ENCODE measurements around the genes PLBD1 and ERP27.

- RRBS, result no CpG with 5 or more reads among the region's 11 CpGs
Observed at GRCh38 chr12:14256485-14257057, 108.9 kb upstream of the ATF7IP start.

DNA sequence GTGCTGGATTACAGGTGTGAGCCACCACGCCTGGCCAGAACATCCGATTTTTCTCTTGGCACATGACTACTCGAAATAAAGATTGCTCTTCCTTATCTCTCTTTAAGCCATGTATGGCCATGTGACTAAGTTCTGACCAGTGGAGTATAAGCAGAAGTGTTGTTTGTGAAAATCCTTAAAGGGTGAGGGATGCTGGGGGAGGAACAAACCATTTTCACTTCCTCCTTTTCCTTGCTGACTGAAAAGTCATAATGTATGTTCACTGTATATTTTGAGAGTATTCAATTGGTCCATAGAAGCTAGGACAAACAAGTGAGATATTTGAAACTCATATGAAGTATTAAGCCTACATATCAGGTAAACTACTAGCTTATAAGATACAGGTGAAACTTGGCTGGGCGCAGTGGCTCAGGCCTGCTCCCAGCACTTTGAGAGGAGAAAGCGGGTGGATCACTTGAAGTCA is 50.6 kb upstream of the ATF7IP start:
- RRBS, result no CpG with 5 or more reads among the region's 5 CpGs

DNA sequence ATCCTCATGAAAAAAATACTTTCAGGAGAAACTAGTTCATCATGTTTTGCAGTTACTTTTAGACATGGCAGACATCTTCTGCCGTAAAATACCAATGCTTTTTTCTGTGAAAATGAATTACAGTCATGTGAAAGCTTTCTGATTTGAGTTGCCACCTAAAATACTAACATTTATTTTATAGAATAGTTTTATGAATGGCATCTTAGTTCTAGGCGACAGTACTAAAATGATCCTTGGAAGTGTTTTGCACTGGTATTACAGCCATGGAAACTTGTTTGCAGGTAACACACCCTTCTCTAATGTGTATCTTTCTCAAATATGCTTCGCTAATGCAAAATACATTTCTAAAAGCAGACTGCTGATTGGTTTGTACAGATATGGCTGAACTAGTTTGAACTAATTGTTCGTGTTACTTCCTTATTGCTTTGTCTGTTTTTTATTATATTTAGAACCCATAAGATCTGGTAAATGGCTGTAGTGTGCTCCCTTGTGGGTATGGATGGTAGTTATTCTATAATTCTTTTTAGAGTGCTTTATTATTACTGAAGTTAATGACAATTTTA is 52.9 kb downstream of the ATF7IP start:
- RRBS, result no CpG with 5 or more reads among the region's 4 CpGs

DNA sequence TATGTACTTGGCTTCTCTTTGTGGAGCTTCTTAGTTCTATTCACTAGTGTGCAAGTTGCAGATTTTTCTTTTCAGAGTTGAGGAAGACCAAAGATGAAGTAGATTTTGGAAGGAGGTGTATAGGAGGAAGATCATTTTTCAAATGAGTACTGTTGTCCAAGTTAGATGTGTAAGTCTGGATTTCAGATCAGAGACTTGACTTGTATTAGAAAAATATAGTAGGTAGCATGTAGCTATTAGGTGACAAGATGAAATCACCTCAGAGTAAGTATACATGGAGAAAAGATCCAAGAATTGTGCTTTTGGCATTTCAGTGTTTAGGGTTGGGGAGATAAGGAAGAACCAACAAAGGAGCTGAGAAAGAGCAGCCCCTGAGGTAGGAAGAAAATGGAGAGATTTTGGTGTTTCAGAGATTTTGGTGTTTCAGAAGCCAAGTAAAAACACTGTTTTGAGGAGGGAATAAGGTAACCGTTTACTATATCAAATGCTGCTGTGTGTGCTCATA is 64.3 kb downstream of the ATF7IP start:
- RRBS, result no CpG with 5 or more reads among the region's 1 CpG

- RRBS, result 1% methylated on average over 22 of the region's 92 CpGs
Observed at GRCh38 chr12:14567132-14568556, at the start of gene PLBD1. TSS of gene PLBD1 (minus strand) at chr12:14567883.

DNA sequence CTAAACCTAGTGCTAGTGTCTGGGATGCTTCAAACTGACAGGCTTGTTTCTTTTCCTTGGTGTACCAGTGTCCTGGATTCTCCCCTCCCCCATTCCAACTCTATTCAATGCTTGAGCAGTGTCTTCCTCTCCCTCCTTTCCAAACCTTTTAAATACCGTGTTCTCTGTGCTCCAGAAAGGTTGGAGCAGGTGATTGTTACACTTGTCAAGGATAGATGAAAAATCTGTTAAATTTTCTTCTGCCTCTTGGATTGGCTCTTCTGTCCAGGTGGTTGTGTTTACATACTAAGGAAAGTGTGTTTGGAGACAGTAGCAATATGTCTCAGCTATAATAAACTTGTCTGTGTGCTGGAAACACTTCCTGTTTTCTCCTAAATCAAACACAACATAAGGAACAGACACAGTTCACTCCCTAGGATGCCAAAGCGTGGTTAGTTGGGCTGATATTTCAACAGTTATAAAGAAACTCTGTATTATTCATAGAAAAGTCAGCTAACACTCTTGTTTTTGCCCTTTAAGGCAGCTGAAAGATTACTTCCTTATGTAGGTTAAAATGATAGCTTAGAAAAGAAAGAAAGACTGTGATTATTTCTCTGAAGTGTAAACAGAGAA is 14.5 kb upstream of the GUCY2C start:
- RRBS, result no CpG with 5 or more reads among the region's 2 CpGs

DNA sequence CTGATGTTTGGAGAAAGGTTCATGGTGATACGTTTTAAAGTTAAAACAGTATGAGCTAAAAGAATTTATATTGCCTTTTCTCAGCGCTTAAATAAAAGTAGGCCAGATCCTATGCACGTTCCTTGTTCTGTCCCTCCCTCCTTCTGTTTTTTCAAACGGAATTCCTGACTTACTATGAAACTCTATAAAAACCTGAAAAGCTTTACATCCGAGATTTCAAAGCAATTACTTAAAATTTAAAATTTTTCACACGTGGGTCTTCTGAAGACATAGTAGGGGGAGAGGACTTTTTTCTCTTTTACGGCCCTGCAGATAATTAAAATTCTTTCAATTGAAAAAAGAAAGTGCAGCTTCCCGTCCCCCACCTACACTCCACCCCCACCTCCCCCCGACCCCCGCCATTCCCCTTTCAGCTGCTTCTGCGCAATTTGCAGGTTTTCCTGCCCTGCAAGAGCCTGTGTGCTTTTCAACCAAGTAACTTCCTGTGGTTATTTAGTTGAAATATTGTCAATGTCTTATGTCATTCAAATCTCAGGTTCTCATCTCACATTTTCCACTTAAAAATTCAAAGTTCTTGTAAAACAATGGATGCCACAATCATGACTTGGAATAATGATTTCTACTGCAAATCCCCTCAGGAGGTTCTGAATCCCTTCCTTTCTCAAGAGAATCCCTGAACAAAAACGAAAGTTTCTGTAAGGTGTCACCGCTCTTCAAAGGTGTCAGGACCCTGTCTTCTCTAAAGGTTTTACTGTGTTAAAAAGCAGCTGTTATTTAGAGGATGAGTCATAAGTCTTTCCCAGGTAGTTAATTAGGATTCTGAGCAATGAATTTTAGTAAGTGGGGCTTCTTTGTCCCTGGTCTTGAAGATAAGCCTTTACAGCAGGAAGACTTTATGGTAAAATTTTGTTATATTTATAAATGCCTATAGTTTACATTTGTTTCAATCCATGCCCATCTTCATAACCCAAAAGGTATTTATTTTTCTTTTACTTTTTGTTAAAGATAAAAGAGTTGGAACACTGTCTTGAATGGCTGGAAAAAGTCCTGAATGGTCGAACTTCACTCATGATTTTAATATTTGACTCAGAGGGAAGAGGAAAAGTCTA is 735 bp upstream of the H4C16 start:
- RRBS, result no CpG with 5 or more reads among the region's 14 CpGs

DNA sequence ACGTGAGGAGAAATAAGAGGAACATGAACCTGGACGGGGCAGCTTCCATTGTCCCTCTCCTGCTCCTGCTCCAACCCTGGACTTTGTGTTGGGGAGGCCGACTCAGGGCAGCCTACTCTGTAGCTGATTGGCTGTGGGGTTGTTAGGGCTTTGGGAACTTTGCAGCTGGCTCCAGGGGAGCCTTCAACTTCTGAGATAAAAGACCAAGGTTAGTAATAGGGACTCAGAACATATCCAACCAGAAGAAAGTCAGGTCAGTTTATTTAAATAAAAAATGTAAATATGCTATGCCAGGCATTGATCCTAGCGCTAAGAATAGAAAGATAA is at the start of gene ERP27:
Gene ERP27, minus strand, starts transcription at position 78 of the 327 bp plus-strand sequence.
- RRBS, result no CpG with 5 or more reads among the region's 4 CpGs

DNA sequence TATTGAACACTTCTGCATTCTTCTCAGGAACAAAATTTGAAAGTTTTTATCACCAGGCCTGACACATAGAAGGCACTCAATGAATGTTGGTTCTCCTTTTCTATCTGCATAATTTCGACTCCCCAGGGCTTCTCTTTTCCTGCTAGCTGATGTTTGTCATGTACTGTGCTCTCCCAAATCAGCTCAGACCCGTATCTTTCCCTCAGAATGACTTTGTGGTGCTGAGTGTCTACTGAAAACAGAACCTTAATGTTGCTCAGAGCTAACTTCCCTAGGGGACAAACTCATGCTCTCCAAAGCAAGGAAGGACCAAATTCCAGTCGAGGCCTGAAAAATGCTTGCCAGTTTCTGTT is 2.0 kb downstream of the ARHGDIB start:
- RRBS, result no CpG with 5 or more reads among the region's 3 CpGs

GRCh38 chr12:15181022-15181826 is 40.0 kb downstream of the RERG start:
- RRBS, result no CpG with 5 or more reads among the region's 5 CpGs

DNA sequence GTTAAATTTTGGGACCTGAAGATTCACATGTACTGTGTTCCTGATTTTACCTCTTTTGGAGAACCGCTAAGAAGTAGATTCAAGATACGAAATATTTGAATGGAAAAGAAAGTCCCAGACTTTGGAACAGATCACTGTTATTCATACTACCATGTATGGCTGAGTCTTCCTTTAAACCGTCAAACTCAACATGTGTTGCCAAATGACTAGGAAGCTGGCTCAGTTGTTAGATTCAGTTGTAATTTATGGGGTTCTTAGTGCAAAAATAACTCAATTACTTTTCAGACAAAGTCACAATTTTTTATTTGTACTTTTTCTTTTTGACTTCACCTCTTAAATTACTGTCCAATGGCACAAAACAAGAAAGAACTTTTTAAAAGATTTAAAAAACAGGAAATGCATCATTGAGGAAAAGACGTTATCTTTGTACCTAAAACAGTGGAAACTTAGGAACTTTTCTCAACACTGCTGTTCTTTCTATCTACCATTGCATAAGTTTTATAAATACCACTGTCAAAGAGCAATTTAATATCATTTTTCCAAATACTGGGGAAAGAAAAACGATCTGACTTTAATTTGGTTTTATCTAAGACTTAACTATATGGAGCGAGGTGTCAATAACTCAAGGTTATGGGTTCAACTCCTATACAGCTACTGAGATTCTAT is 15.7 kb downstream of the RERG start:
- RRBS, result no CpG with 5 or more reads among the region's 6 CpGs

GRCh38 chr12:15215204-15215744 is 5.9 kb downstream of the RERG start:
- RRBS, result no CpG with 5 or more reads among the region's 6 CpGs

DNA sequence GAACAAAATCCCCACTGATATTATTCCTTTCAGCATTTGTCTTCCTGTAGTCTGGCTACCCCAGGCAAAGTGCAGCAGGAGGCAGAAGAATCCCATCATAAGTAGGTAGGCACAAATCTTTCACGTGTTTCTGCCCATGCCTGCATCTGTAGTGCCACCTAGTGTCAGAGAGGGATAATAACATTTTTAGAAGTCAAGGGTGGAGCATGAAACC is 47.7 kb upstream of the RERG start:
- RRBS, result no CpG with 5 or more reads among the region's 1 CpG

- RRBS, result no CpG with 5 or more reads among the region's 8 CpGs
Observed at GRCh38 chr12:15527065-15527870, 205.0 kb downstream of the PTPRO start.

GRCh38 chr12:15732392-15732992 is 56.7 kb downstream of the EPS8 start:
- RRBS, result no CpG with 5 or more reads among the region's 5 CpGs

- RRBS, result no CpG with 5 or more reads among the region's 4 CpGs
Observed at GRCh38 chr12:15862745-15863328, 19.4 kb upstream of the STRAP start.

DNA sequence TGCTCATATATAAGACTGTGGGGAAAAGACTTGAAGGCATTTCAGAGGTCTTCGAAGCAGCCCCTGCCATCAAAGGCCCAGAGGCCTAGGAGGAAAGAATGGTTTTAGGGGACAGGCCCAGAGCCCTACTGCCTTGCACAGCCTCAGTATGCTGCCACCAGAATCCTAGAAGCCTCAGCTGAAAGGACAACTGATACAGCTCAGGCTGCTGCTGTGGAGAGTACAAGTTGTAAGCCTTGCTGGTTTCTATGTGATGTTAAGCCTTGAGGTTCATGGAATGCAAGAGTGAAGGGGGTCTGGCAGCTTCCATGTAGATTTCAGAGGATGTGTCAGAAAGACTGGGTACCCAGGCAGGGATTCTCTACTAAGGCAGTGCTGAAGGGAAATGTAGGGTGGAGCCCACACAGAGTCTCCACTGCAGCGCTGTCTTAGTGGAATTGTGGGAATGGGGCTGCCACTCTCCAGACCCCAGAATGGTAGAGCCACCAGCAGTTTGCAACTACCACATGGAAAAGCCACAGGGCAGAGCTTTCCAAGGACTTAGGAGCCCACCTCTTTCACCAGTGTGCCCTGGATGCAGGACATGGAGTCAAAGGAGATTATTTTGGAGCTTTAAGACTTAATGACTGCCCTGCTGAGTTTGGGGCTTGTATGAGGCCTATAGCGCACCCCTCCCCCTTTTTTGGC is 110.1 kb downstream of the DERA start:
- RRBS, result no CpG with 5 or more reads among the region's 3 CpGs

DNA sequence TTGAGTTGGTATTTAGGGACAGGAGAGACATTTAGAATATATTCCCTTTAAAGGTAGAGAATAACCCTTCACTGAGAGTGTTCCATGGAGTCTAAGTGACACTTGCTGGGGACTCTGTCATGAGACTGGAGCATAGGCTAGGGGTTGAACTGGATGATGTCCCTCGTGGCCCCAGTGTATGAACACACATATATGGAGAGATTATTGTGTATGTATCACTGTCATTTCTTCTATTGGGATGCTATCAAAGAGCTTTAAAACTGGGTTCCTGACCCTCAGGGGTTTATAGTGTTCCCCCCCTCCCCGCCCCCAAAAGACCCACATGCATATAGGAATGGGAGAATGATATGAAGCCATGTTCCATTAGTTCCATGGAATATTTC is 13.2 kb downstream of the MGST1 start:
- RRBS, result no CpG with 5 or more reads among the region's 2 CpGs

- RRBS, result no CpG with 5 or more reads among the region's 2 CpGs
Observed at GRCh38 chr12:16572109-16572580, 33.8 kb downstream of the LMO3 start.

Measured in T47D (cell line).